ENCODE data around the genes SMIM6, TEN1 and RNF157.

DNA sequence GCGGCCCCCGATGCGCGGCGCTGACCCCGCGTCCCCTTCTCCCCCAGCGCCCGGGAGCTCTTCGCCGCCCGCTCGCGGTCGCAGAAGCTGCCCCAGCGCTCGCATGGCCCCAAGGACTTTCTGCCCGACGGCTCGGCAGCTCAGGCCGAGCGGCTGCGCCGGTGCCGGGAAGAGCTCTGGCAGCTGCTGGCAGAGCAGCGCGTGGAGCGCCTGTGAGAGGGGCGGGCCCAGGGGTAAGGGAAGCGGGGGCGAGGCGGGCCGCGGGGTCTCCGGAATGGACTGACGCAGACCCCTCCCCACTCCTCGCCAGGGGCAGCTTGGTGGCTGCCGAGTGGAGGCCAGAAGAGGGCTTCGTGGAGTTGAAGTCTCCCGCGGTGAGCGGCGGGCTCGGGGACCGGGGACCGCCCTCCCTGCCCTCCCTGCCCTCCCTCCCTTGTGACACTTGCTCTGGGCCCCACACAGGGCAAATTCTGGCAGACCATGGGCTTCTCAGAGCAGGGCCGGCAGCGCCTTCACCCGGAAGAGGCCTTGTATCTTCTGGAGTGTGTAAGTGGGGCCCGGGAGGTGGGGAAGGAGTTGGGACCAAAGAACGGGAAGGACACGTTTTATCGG lies 477 bp downstream of the TSEN54 start:
- PRO-cap: unidirectional peak, minus-strand start at position 178 of the sequence

GRCh38 chr17:75559197-75559541 lies 28.4 kb upstream of the MYO15B start:
- PRO-cap: no peak

DNA sequence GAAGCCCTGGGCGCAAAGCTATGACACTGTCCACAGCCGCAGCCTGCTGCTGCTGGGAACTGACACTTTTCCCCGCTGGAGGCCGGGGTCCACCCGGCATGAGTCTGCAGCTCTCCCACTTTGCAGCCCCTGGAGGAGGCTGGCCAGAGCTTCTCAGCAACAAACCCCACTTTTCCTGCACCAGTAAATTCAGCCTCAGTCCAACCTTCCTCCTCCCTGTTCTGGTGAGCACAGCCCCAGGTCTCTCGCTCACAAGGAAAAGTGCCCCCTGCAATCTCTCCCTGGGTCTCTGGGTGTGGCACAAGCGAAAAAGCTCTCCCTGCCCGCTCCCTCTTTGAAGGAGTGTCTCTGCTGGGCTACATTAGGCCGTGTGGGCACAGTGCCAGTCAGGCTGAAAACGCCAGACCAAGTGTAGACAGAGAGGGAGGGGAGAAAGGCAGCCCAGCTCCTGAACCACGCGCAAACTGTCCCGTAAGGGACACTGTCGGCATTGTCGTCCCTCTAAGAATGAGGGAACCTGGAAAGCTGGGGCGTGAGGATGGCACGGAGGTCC lies 3.8 kb downstream of the SMIM5 start:
- PRO-cap: no peak

GRCh38 chr17:75646037-75646875 lies at the start of gene SMIM6:
TSS of gene SMIM6 (plus strand) at chr17:75646251.
- PRO-cap: bidirectional peak, plus-strand start at chr17:75646412, minus-strand start at chr17:75646438

- PRO-cap: bidirectional peak, plus-strand start at chr17:75753907, minus-strand start at chr17:75753773
Measured at GRCh38 chr17:75753479-75754210, 11.3 kb downstream of the GALK1 start.

GRCh38 chr17:75771303-75772292 lies 6.6 kb upstream of the GALK1 start:
- PRO-cap: no peak

DNA sequence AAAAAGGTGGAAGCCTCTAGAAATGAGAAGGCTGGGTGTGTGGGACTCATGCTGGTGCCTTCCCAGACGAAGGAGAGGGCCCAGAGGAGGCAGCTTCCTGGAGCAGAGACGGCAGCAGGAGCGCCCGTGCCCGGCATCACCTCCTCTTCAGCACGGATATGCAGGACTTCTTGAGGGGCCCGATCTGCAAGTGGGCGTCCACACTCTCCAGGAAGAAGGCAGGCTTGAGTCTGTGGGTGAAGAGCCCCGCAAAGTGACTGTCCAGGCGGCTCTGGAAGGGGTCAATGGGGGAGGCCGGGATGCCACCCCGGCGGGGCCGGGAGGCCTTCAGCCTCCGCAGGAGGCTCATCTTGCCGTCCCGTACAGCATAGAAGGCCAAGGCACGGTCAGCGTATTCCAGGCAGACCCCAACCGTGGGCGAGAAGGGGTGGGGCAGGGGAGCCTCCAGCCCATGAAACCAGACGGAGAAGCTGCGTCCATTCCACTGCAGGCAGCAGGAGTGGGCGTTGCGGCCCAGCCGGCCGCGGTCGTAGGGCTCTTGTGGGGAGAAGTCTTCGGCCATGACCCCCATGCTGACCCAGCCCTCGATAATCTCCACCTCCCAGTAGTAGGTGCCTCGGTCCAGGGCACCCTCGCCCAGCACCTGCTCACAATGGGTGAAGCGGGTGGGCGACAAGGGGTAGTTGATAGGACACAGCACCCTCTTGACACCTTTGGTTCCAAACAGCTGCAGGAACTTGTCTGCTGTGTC lies 3.9 kb downstream of the TRIM47 start:
- PRO-cap: no peak

DNA sequence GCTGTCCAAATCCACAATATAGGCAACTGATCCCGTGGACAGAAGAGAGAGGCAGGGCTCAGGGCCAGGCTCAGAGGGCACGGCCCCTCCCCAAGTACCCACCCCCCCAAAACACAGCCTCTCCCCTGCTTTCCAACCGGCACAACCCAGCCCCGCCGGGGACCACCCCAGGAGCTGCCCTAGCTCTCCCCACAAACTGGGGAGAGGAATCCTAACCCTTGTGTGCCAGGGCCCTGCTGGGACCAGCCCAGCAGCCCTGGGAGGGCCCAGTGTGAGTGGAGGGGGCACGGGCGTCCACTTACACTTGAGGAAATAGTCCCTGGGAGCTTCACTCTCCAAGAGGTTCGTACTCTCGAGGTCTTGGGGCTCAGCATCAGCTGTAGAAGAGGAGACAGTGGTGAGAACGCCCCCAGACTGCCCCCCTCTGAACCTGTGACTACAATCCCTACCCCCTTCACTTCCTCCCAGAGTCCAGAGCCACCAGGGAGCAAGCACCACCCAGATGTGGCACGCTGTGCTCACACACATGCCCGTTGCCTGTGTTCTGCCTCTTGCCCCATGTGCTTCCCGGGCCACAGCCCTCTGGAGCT lies 3.2 kb downstream of the TRIM47 start:
- PRO-cap: no peak

- PRO-cap: no peak
Measured at GRCh38 chr17:75890446-75891528, 6.0 kb downstream of the TRIM65 start.

DNA sequence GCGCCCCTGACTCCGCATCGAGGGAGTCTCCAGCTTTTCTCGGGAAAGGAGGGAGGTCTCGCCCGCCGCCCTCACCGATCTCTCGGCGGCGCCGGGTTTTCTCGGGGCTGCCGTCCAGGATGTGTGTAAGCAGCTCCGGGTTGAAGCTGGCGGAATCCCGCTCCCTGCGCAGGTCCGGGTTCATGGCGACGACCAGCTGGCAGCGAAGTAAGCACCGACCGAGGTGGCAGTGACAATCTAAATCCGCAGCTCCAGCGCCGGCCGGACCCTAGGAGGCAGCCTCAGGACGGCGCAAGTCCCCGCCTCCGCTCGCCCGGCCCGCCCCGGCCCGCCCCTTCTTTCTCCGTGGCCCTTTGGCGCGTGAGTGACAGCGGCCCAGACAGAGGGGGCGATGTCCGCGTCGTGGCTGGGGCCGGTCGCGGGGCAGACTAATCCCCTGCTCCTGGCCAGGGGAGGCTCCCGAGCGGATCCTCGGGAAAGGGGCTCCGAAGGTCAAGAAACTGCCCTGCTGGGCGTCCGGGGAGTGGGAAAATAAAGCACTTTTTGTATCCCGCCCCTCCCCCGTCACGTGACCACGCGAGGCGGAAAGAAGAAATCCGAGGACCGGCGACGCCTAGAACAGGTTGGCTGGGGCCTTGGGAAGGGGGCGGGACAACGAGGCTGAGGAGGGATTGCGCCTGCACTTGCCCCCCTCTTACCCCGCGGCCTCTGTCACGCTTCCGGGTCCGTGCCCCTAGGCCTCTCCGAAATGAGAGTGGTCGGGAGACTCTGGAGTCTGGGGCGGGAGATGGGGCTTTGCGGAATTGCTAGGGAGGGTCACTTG lies at the start of gene TEN1:
TEN1 (plus strand) TSS at position 351 of the 823 bp plus-strand sequence.
- PRO-cap: bidirectional peak, plus-strand start at position 382 of the sequence, minus-strand start at position 239 of the sequence; bidirectional peak, plus-strand start at position 711 of the sequence, minus-strand start at position 568 of the sequence

DNA sequence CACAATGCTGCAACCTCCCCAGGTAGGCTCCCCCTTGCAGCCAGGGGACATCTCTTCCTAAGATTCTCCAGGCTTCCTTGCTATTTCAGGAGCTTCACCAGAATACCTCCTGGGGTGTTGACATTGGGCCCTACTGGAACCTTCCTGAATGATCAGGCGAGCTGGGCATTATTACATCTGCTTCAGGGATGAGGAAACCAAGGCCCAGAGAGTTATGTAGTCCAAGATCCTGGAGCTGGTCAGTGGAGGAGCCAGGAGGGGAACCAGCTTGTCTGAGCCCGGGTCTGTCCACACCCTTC lies 9.8 kb downstream of the EVPL start:
- PRO-cap: no peak

DNA sequence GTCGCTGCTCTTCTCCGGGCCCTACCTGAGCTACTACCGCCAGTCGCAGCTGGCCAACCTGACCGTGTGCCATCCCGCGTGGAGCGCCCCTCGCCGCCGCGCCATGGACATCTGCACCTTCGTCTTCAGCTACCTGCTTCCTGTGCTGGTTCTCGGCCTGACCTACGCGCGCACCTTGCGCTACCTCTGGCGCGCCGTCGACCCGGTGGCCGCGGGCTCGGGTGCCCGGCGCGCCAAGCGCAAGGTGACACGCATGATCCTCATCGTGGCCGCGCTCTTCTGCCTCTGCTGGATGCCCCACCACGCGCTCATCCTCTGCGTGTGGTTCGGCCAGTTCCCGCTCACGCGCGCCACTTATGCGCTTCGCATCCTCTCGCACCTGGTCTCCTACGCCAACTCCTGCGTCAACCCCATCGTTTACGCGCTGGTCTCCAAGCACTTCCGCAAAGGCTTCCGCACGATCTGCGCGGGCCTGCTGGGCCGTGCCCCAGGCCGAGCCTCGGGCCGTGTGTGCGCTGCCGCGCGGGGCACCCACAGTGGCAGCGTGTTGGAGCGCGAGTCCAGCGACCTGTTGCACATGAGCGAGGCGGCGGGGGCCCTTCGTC lies 2.2 kb upstream of the ZACN start:
- PRO-cap: no peak

DNA sequence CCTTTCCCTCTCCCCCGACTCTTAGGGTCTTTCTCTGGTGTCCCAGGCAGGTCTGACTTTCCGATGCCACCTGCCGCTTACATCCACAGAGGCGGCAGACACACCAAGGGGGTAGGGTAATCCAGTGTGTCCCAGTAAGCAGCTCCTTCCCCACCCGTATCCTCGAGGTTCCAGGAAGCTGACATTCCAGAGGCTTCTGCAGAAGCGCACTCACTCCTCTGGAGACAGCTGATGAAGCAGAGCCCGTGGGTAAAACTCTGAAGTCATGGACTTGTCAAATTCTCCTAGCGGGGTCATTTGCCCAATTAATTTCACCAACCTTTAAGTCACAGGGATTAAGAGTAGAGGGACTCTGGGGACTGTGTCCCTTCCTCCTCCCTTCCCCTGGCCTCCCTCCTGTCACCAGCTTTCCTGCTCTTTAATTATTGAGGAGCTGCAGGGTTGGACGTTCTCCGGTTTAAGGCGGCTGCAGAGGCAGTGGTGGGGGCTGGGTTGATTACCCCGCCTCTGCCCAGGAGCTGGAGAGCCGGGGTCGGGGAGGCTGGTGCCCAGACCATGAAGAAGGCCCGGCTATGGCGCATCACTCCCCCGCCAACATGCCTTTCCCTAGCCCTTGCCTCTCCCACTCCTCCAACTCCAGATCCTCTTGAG lies 828 bp upstream of the FOXJ1 start:
- PRO-cap: no peak

- PRO-cap: no peak
Measured at GRCh38 chr17:76155954-76156370, 14.9 kb upstream of the FOXJ1 start.

DNA sequence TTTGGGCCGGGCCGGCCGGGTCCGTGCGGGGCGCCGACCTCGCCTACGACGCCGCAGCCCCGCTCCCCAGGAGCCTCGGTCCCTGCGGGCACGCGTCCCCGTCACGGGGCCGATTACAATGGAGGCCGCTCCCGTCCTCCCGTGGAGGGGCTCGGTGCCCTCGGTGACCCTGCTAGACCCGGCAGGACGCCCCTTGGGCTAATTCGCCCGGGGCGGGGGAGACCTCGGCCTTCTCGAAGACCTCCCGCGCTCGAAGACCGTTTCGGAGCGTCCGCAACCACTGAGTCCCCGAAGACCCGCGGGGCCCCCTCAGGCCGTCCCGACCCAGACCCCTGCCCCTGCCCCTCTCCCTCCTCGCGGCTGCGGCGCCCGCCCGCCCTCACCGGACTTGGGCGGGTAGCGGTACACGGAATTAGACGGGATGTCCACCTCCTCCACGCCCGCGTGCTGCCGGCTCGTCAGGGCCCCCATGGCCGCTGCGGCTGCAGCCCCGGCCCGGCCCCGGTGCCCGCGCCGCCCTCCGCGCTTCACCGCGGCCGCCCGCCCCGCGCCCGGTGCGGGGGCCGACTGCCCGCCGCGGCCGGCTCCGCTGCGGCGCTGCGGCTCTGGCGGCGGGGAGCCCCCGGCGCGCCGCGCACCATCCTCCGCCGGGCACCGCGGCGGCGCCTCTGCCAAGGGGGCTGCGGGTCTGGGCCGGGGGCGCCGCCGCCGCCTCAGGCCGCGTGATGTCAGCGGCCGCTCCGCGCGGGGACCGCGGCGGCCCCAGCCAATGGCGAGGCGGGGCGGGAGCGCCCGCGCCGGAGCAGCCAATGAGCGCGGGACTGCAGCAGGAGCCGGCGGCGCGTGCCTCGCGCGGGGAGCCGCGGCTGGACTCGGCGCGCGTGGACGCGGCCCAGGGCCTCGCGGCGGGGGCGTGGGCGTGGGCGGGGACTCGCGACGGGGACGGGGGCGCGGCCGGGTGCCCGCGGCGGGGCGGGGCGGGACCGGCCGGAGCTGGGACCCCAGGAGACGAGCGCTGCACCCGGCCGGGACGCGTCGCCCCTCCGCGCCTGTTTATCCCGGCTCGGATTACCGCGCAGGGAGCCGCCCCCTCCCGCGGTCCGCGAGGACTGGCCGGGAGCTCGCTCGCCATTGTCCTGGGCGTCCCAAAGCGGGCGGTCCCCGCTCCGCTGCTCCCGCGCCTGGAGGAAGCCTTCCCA lies at the start of gene RNF157:
RNF157 (minus strand) TSS at position 724 of the 1,199 bp plus-strand sequence.
- PRO-cap: bidirectional peak, plus-strand start at position 829 of the sequence, minus-strand start at position 670 of the sequence; bidirectional peak, plus-strand start at position 1,131 of the sequence, minus-strand start at position 1,055 of the sequence

GRCh38 chr17:76275802-76276588 lies 10.8 kb downstream of the UBALD2 start:
- PRO-cap: no peak

- PRO-cap: no peak
Measured at GRCh38 chr17:76307441-76308199, 456 bp downstream of the QRICH2 start.

- PRO-cap: no peak
Measured at GRCh38 chr17:76370676-76371231, 13.7 kb upstream of the SPHK1 start.

GRCh38 chr17:76382640-76383315 lies 1.6 kb upstream of the SPHK1 start:
- PRO-cap: bidirectional peak, plus-strand start at chr17:76383242, minus-strand start at chr17:76383106

DNA sequence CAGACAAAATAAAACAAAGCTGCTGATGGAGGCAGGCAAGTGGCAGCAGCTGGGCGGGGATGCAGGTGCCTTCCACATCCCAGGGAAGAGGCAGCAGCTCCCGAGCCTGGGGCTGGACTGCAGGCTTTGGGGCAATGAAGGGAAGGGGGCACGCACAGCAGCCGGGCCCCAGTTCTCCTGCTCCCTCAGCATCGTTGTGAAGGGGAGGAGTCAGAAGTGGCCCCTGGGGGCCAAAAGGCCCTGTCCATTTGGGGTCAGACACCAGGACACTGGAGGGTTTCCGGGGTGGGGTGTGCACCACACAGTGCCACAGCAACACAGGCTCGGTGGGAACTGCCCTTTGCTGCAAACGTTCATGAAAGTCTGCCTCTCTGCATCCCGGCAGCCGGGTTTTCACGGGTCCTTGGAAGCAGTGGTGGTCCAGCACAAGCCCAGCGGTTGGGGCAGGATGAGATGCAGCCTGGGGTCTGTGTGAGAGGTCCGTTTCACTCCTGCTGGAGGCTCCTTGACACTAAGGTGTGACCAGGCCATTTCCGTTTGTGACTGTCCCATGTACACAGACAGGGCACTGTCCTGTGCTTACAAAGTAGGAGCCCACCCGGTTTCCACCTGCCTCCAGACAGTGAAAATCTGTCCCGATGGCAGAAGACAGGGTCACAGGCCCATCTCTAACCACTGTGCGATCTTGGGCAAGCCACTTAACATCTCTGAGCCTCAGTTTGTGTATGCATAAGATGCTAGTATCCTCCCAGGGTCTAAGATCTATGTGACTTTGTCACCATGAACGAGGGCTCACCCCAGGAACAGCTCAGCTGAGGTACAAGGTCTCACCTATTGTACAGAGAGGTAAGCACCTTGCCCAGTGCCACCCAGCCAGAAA lies 6.2 kb downstream of the RHBDF2 start:
- PRO-cap: no peak

Measured in jejunum (tissue), 1 donor.